Airway epithelial cell (primary cell): ENCODE results near the gene ACOT7.

GRCh38 chr1:3752838-3753315 lies 627 bp downstream of the CCDC27 start:
- RAMPAGE, long total RNA: no peak

GRCh38 chr1:3778790-3779766 lies 6.5 kb downstream of the SMIM1 start:
- RAMPAGE, long total RNA: no peak

DNA sequence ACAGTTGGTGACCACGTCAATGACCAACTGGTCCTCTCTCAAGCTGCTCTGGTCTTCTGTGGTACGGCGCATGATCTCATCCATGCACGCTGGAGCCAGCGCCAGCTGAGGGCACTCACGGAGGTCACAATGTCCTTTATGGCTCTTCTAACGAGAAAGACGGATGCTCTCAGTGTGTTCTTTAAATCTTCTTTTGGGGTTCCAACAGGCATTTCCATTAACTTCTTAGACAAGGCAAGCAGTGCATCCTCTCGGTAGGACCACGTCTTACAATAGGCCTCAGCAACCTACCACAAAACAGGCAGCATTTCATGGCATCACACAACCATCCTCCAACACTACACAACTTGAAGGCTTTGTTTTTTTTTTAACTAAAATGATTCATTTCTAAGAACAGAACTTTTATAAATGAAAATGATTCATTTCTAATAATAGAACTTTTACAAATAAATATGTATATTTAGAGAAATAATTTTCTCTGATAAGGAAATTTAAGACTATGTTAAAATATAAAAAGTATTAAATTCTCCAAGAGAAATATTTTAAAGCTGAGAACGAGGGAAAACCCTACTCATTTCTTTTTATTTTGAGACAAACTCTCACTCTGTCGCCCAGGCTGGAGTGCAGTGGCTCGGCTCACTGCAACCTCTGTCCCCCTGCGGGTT lies 22.1 kb downstream of the CEP104 start:
- RAMPAGE, long total RNA: no peak

- RAMPAGE, long total RNA: no peak
These were observed 912 bp downstream of the DFFB start for GRCh38 chr1:3858113-3858663.

GRCh38 chr1:3880124-3880570 lies 19.9 kb downstream of the C1orf174 start:
- RAMPAGE, long total RNA: no peak

DNA sequence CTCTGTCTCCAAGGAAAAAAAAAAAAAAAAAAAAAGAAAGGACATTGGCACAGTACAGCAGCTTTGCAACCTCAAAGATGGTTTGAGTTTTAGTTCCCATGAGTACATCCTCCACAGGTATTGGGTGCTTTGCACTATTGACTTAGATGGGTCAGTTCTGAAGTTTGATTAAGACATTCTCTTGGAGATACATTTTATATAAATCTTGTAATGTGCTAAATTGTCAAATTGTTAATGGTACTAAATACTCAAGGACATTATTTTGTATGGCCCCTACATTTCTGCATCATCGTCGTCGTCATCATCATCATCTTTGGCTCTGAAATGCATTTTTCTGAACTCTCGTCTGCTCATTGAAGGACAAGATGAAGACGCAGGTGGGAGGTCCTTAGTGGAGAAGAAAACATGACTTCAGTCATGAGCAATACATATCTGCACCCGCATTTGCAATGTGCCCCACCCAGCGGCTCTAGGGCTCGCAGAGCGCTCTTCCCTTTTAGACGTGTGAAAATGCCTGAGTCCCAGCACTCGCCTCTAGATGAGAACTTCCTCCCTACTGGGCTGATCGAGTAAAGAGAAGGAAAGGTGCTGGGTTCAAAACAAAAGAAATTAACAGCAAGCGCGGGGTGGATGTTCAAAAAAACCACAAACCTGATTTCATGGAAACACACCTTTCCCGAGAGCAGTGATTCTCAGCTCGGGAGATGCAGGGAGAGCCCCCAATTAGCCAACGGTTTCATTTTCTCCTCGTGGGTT lies 10.2 kb downstream of the C1orf174 start:
- RAMPAGE, long total RNA: no peak

- RAMPAGE, long total RNA: no peak
These were observed 56.6 kb downstream of the AJAP1 start for GRCh38 chr1:4710935-4711415.

DNA sequence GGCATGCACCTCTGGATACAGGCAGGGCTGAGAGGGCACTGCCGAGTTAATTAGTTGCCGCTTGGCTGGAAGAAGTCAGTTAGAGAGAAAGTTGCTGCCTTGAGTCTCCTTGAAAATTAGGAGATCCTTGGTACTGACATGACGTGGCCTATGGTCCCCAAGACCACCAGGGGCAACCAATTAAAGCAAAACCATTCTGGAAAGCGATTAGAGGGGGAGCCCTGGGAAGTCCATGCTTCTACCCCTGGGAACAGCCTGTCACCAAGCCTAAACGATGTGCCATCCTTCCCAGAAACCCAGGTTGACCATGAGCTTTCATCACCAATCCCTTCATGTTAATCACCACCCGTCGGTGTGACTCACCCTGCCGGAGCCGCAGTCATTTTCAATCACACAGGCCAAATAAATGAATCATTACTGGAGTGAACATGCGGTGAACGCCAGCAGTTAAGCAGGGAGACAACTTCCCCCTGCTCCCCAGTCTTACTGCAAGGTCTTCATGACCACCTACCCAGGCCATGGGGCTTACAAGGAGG lies 308.7 kb downstream of the AJAP1 start:
- RAMPAGE, long total RNA: no peak

DNA sequence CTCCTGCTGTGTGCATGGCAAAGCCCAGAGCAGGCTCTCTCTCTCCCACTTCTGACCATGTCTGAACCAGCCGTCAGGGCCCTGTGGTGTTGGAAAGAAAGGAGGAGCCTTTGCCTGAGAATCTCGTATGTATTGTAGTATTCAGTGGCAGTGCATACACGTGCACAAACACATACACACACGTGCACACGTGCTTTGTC lies 332.1 kb downstream of the NPHP4 start:
- RAMPAGE, long total RNA: no peak

- RAMPAGE, long total RNA: no peak
These were observed 33.7 kb upstream of the GPR153 start for GRCh38 chr1:6294489-6295175.

- RAMPAGE, long total RNA: no peak
These were observed at the start of gene ACOT7 for GRCh38 chr1:6393640-6394383. TSS of gene ACOT7 (minus strand) at chr1:6393767.

GRCh38 chr1:6451560-6452144 lies 14.3 kb downstream of the TNFRSF25 start:
- RAMPAGE, long total RNA: no peak

DNA sequence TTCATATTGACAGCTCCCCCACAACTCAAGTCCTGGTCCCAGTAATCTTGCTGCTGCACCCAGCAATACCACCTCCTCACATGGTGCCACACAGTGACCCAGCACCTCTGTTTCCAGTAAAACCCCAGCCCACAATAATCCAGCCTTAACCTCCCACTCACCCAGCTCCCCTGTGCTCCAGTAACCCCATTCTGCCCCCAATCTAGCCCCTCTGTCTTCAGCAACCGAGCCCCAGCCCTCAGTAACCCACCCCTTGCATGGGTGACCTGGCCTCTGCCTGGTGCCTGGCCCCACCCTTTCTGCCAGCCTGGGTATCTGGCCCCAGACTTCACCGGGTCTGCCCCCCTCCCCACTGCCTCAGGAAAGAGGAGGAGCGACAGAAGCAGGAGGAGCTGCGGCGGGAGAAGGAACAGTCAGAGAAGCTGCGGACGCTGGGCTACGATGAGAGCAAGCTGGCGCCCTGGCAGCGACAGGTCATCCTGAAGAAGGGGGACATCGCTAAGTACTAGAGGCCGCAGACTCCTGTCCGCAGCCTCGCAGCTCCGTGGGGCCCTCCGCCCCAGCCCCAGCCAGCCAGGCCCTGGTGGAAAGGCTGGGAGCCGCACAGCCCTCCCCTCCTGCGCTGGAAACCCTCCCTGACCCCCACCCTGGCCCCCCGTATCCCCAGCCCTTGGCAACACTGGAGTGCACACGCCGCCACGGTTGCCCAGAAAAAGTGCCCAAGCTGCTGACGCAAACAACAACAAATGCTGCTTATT lies 6.2 kb downstream of the TNFRSF25 start:
- RAMPAGE, long total RNA: no peak

- RAMPAGE, long total RNA: no peak
These were observed 5.5 kb downstream of the TNFRSF25 start for GRCh38 chr1:6460396-6461030.

- RAMPAGE, long total RNA: no peak
These were observed 1.7 kb upstream of the PLEKHG5 start for GRCh38 chr1:6493072-6493597.

- RAMPAGE, long total RNA: no peak
These were observed 859 bp downstream of the ZBTB48 start for GRCh38 chr1:6580334-6581372.

DNA sequence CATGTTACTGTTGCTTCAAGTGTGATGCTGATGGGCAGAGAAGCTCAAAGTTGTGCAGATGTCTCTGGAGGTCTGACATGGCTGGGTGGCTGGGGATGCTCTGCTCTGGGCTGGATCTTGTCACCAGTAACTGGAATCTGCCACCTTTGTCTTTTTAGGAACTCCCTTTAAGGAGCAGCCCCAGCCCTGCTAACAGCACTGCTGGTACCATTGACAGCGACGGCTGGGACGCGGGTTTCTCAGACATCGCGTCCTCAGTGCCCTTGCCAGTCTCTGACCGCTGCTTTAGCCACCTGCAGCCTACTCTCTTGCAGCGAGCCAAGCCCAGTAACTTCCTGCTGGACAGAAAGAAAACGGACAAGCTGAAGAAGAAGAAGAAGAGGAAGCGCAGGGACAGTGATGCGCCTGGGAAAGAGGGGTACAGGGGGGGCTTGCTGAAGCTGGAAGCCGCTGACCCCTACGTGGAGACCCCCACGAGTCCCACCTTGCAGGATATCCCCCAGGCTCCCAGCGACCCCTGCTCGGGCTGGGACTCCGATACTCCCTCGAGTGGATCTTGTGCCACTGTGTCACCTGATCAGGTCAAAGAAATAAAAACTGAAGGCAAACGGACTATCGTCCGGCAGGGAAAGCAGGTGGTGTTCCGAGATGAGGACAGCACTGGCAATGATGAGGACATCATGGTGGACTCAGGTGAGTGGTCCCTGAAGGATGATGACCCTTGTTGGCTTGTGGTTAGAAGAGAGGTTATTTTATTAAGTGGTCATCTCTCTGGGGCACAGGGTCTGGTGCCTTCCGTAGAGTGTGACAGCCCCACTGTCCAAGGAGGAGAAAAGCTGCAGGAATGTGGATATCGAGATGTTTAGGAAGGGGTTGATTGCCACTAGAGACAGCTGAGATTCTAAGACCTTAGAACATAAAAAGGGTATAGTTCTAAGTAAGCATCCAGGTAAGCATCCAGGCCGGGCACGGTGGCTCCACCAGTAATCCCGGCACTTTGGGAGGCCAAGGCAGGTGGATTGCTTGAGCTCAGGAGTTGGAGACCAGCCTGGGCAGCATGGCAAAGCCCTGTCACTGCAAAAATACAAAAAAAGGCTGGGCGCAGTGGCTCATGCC lies 4.7 kb upstream of the THAP3 start:
- RAMPAGE, long total RNA: no peak

DNA sequence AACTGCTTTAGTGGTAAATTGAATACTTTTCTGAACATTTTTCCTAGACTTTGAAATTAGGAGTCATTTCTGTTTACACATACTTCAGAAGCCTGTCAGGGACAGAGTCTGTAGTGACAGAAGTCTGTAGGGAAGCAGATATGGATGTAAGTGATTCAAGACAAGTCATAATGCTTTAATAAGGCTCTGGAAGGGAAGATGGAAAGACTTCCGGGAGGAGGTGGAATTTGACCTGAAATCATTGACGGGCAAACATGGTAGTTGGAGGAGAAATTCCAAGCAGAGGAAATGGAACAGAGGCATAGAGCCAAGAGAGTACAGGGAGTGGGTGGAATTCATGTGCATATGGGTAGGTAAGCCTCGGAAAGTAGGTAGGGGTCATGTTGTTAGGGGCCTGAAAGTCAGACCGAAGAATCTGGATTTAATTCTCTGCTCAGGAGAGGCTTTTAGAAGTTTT lies 22.5 kb downstream of the CAMTA1 start:
- RAMPAGE, long total RNA: no peak

DNA sequence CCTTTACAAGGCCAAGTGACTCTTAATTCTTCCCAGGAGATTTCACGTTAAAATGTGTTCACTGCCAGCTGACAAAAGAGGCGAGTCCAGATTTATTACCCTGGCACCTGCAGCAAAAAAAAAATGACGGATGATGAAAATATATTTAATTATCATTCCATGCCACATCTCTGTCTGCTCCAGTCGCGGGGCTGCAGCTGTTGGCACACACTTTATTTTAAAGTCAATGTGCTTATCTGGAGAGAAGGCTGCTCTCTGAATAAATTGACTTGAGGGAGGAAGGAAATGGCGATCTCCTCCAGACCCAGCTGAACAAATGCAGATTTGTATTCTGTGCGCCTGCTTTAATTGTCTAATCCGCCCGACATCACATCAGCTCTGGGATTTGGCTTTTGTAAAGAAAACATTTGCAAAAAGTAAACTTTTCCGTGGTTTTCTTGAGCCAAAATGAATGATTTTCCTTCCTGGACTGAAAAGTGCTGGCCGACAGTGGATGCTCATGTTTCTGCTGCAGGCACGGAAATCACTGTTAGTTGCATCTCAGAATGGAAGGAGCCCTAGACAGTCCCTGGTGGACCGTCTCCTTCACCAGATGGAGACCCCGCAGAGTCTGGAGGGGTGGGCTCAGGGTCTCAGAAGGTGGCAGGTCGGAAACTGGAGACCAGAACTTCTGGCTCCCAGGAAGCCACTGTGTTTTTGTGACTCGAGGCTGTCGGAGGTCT lies 150.2 kb downstream of the CAMTA1 start:
- RAMPAGE, long total RNA: no peak

GRCh38 chr1:6958174-6958949 lies 173.1 kb downstream of the CAMTA1 start:
- RAMPAGE, long total RNA: no peak